NCI-H460 (cell line): ENCODE data around the genes CCRL2, MYL3, SETD2, PTPN23 and TREX1.

DNA sequence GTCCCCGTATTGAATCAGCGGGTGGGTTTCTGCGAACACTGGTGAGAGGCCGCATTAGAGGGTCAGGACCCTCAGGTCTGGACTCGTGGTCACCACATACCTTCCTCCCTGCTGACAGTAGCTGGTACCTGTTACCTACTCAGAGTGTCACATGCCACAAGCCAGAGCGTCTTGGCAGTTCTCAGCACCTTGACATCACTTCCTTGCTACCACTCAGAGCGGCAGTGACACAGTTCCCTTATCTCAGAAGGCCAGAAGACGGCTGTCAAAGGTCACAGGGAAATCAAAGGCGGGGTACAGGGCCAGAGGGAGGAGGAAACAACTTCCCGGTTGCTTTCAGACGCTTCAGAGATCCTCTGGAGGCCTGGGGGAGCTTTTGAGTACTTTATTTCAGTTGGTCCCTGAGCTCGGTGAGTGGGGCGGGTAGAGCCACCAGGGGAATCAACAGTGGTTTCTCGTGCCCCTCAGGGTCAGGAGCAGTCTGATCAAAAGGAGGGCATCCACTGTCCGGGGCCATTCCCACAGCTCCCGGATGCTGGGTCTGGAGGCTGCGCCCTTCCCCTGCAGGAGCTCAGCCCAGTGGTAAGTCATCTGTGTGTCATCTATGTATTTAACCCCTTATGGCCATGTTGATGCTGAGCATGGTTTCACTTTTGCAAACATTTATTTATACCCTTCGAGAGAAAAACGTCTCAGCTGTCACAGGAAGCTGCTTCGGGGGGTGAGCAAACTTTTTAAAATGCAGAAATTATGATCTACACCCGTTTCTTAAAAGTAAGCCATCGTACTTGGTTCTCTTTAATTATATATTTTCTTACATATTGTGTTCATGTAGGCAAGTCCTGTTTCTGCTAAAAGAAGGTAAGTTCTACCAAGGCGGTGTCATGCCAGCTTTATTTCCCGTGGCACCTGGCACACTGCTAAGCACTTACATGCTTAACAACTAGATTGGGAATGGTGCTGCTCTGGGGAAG, at the start of gene CCRL2:
TSS of gene CCRL2 (plus strand) at position 339 of the 974 bp plus-strand sequence.
RAMPAGE:
- cytosol, long total RNA: no peak
- long total RNA: no peak
- nucleus, long total RNA: no peak

DNA sequence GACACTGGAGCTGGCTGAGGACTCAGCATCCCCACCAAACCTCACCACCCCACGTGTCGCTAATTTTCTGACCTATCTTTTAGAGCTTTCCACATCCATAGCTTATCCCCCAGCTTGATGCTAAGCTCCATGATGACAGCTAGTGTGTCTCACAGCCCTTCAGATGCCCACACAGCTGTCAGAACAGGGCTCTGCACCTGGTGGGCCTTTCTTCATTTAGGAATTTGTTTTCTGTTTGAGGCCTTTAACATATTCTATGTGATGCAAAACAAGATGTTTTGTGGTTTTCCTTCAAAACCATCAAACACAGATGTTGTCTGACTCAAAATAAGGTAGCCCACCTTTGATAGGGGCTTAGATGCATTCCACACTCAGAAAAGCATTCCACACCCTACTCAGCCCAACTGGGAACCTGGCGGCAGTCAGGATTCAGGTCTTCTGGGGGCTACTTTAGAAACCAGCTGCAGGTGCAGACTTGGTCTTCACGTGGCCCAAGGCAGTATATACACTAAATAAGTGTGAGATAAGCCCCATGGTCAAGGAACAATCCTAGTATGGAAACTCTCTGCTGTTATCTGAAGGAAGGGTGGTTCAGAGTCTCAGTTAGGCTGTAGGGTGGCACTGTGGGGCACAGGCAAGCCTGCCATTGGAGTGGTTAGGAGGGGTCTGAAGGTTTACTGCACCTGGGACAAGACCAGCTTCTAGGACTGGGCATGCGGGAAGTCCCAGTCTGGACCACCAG, 20.2 kb downstream of the LRRC2 start:
RAMPAGE:
- cytosol, long total RNA: no peak
- long total RNA: no peak
- nucleus, long total RNA: no peak

RAMPAGE:
- cytosol, long total RNA: no peak
- long total RNA: no peak
- nucleus, long total RNA: no peak
Observed at GRCh38 chr3:46629444-46630398, 17.4 kb downstream of the FAM240A start.

DNA sequence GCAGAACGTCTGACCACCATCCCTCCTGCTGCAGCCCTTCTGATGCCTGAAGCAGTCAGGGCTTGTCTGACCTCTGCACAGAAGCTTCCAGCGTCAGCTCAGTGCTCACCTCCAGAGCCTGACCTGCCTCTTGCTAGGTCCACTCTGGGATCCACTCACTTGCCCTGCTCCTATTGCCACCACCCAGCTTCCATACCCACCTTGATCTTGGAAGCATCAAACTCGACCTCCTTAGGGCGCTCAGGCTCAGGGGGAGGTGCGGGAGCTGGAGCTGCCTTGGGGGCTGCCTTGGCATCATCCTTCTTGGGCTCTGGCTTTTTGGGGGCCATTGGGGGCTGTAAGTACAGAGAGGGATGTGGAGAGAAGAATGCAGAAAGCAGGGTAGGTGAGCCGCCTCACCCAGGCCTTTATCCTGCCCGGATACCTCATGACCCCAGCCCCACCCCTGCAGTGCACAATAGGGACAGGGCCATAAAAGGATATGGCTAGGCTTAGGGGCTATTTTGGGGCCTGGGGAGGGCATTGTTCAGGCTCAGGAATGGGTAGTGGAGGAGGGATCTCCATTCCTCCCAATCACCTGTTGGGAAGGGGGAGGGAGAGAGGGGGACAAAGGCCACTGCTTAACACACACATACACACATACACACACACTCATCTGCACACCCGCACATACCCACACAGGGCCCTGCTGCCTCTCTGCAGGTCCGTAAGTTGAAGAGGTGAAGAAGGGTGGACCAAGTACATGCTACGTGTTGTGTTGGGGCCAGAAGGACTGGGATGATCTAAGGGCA, at the start of gene MYL3:
TSS of gene MYL3 (minus strand) at position 383 of the 791 bp plus-strand sequence.
RAMPAGE:
- cytosol, long total RNA: no peak
- long total RNA: no peak
- nucleus, long total RNA: no peak

RAMPAGE:
- cytosol, long total RNA: no peak
- long total RNA: no peak
- nucleus, long total RNA: no peak
Observed at GRCh38 chr3:46918519-46919073, 41.1 kb downstream of the PTH1R start.

RAMPAGE:
- cytosol, long total RNA: no peak
- long total RNA: no peak
- nucleus, long total RNA: no peak
Observed at GRCh38 chr3:46968333-46969184, 8.0 kb downstream of the CCDC12 start.

DNA sequence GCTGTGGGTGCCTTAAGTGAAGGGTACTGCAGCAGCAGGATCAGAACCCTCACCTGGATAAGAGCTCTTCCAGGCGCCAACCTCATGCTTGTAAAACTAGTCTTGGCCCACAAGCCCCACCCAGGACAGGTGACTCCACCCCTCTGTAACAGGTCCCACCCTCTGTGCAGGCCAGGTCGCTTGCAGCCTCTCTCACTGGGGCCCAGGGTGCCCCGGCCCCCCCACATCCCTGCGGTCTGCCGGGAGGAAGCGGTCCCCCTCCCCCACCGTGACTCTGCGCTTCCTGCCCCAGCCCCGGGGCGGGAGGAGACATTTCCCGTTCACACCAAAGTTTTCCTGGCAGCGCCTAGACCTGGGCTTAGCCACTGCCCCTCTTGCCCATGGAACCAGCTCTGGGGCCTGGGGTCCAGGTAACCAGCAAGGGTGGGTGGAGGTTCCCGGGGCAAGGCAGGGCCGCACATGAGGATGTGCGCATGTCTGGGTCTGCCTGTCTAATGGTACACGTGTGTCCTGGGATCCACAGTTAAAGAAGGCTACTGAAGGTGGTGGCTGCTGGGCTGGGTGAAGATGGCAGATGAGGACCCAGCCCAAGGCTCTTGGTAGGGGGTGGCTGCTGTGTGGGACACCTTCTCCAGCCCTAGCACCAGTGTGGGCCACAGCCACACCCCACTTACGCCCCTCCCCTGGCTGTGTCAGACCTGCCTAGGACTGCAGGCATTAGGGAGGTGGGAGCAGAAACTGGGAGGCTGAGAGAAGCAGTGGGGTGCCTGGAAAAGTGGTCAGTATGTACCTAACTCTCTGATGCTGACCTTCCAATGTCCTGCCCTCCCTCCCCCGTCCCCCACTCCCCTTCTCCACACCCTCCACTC, 8.4 kb downstream of the NBEAL2 start:
RAMPAGE:
- cytosol, long total RNA: no peak
- long total RNA: no peak
- nucleus, long total RNA: no peak

DNA sequence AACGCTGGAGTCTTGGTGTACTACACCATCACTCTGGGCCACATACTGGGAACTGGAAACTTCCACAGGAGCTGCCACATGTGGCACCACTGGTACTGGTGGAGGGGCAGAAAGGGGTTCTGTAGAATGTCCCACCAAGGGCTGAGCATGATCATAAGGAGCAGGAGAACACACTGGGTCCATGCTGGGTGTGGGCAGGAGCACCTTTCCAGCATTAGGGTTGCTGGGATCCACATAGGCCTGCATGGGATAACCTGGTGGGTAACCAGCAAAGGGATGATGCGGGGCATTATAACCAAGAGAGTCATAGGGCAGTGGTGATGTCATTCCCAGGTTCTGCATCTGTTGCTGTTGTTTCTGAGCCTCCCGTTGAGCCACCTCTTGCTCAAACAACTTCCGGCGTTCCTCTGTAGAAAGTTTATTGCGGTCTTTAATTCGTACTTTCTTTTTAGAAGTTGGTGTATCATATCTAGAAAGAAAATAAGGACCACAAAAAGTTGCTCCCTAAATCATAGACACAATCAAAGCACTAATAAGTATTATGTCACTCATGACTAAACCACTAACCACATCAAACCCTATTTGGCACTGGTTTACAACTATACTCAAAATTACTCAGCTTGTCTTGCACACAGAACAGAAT, 77.7 kb downstream of the NBEAL2 start:
RAMPAGE:
- cytosol, long total RNA: no peak
- long total RNA: no peak
- nucleus, long total RNA: no peak

DNA sequence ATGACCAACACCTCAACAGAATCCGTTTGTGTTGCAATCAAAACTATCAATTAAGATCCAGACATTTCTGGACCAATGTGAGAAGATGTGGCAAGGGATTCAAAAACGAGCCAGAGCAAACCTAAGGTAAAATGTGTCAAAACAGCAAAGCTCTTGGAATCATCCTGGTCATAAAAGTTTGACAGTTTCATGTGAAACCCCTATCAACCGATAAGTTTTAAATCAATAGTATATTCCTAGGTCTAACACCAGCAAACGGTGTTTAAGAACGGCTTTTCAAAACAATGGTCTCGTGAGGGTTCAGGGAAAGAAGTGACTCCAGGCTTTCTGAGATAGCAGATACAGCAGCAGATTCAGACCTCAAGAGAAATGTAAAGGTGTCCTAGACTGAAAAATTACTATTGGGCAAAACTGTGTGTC, 1.4 kb downstream of the SETD2 start:
RAMPAGE:
- cytosol, long total RNA: no peak
- long total RNA: no peak
- nucleus, long total RNA: no peak

DNA sequence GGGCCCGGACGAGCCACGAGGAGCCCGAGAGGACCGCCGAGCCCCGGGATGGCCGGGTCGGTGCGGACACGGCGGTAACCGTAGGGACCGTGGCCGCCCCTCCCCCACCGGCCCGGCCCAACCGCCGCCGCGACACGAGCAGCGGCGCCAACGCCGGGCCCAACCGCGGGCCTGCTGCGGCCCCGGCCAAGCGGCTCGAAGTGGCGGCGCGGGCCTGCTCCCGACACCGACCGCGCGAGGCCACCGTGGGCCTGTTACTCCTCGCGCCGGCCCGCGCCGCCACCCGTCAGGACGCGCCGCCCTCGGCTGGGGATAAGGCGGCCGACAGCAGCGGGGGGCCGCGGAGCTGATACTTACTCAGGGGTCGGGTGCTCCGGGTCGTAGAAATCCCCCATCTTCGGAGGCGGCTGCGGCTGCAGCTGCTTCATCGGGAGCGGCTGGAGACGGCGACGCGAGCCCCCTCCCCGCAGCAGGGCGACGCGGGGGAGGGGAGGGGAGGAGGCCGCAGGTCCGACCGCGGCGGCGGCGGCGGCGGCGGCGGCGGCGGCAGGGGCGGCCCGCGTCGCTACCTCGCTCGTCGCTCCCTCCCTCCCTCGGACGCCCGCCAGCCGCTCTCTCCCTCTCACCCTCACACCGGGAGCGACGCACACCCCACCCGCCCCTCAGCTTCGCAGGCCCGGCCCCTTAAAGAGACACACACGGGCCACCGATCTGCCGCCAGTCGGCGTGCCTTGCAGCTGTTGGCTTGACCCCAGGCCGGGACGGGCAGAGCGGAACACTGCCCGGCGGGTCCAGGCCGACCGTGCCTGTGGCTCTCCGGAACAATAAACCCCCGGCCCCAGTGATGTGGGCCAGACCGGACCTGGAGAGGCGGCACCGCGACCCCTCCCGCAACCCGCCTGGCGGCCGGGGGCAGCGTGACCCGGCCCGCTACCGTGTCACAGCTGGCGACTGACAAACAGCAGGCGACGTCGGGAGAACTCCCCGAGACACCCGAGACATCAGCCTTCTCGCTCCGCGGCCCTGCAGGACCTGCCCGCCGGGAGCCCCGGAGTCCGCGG, at the start of gene SETD2:
TSS of gene SETD2 (minus strand) at position 617 of the 1,061 bp plus-strand sequence.
RAMPAGE:
- cytosol, long total RNA: start-site peak on the plus strand centred at position 725 of the sequence, 70 bp wide, 15 and 12 reads in 2 replicates
- long total RNA: no peak
- nucleus, long total RNA: start-site peak on the minus strand centred at position 465 of the sequence, 132 bp wide, 62 and 56 reads in 2 replicates

DNA sequence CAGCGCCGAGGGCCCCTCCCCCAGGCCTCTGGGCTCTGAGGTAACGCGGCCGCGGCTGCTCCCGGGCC, 479 bp upstream of the SETD2 start:
RAMPAGE:
- cytosol, long total RNA: no peak
- long total RNA: no peak
- nucleus, long total RNA: no peak

GRCh38 chr3:47250630-47251071, 31.9 kb downstream of the KIF9 start:
RAMPAGE:
- cytosol, long total RNA: no peak
- long total RNA: no peak
- nucleus, long total RNA: no peak

RAMPAGE:
- cytosol, long total RNA: no peak
- long total RNA: no peak
- nucleus, long total RNA: start-site peak on the minus strand at chr3:47380800-47380865, 14 and 11 reads in 2 replicates; start-site peak on the plus strand at chr3:47381011-47381047, 146 and 58 reads in 2 replicates
Observed at GRCh38 chr3:47380480-47381328, at the start of gene PTPN23. Gene PTPN23 (plus strand): TSS chr3:47381021.

RAMPAGE:
- cytosol, long total RNA: no peak
- long total RNA: no peak
- nucleus, long total RNA: no peak
Observed at GRCh38 chr3:47662234-47662710, 83.6 kb upstream of the CSPG5 start.

DNA sequence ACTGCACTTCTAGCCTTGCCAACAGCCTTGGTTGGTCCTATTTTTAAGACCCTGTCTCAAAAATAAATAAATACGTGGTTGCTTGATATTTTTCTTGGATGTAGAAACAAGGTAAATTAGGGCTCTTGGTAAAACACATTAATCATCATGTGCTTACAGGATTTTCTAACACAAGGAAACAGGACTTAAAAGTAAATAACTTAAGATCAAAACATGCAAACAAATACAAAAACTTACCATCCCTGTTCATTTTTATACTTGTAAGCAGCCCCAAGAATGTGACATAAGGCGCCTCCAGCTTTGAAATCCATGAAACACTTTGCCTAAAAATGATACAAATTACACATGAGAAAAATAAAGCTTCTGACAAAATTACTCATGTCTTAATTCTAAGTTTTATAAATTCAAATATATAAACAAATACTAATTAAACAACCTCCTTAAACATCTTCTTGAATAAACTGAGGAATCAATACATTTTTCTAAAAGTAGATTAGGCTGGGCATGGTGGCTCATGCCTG, 36.0 kb downstream of the SMARCC1 start:
RAMPAGE:
- cytosol, long total RNA: no peak
- long total RNA: no peak
- nucleus, long total RNA: no peak

DNA sequence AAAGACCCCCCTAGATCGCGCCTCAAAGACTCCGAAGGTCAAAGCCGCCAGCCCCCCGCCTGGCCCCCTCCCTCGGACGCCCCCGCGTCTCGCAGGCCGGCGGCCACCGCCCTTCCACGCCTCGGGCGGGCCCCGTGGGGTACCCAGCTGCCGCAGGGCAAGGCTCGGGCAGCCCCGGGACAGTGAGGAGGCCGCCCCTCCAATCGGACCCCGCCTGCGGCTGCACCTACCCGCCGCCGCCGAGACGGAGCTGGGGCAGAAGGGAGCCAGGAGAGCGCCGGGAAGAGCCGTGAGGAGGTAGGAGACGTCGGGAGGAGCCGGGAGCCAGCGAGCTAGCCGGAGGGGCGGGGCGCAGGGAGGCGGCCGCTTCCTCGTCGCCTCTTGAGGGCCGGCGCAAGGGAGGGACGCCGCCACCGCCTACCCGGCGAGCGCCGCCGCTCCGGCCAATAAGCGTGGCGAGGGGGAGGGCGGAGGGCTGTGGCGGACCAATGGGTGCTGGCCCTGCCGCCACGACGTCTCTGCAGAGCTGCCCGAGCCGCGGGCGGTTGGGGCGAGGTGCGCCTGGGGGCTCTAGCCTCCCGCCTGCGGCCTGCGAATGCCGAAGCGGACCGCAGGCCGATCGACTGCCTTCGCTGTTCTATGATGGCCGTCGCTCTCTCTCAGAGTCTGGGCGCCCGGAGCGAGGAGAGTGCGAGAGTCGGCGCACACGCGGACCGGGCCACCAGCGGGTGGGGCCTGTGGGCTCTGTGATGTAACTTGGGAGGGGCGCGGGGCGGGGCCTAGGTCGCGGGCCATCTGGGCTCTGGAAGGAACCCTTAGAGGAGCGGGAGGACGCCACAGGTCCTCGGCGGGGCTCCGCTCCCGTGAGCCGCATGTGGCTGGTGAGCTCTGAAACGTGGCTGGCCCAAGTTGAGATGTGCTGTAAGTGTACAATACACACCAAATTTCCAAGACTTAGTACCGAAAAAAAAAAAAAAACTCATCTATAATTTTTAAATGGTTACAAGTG, 72.6 kb upstream of the MAP4 start:
RAMPAGE:
- cytosol, long total RNA: start-site peak on the minus strand centred at position 311 of the sequence, 98 bp wide, 564 and 786 reads in 2 replicates
- long total RNA: no peak
- nucleus, long total RNA: no peak

DNA sequence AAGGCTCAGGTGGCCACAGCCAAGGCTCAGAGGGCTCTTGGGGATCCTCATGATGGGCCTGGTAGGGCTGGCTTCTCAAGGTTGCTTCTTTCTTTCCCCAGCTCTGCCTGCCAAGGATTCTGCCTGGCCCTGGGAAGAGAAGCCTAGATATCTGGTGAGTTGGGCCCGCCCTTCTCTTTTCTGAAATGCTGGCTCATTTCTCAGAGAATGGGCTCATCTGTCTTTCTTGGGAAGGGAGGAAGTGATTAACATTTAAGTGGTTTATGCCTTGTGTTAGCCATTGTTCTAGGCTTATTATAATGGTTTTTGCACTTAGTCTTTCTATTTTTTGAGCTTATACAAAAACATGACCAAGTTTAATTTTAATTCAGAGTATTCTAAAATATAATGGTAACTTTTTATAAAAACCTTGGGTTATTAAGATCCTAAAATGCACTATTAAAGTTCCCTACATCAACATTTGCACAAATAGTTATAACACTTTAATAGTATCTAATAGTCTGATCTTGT, 6.7 kb downstream of the ZNF589 start:
RAMPAGE:
- cytosol, long total RNA: no peak
- long total RNA: no peak
- nucleus, long total RNA: no peak

DNA sequence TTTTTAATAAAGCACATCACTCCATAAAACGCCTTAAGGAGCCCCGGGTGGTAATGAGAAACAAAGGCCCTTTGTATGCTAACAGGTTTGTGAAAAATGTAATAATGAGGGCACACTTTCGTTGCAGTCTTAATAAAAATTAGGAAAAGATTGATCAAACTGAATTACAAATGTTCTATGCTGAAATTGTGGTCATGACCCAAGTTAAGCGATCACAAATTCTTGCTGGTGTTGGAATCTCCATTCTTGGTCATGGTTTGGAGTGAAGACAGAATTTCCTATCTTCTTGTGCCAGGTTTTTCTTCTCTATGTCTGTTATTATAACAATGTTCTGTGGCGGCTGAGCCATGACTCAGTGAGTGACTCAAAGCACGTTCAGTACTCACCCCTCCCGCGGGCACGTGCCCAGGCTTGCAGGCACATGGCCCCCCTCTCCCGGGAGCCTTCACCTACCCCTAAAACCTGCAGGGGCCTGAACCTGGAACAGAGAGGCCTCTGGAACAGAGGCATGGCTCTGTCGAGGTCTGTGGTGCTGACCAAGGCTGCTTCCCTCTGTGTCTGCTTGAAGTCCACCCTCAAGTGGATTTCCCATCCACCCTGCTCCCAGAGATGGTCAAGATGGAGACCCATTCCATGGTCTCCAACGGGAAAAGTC, 27.7 kb downstream of the PLXNB1 start:
RAMPAGE:
- cytosol, long total RNA: no peak
- long total RNA: no peak
- nucleus, long total RNA: no peak

DNA sequence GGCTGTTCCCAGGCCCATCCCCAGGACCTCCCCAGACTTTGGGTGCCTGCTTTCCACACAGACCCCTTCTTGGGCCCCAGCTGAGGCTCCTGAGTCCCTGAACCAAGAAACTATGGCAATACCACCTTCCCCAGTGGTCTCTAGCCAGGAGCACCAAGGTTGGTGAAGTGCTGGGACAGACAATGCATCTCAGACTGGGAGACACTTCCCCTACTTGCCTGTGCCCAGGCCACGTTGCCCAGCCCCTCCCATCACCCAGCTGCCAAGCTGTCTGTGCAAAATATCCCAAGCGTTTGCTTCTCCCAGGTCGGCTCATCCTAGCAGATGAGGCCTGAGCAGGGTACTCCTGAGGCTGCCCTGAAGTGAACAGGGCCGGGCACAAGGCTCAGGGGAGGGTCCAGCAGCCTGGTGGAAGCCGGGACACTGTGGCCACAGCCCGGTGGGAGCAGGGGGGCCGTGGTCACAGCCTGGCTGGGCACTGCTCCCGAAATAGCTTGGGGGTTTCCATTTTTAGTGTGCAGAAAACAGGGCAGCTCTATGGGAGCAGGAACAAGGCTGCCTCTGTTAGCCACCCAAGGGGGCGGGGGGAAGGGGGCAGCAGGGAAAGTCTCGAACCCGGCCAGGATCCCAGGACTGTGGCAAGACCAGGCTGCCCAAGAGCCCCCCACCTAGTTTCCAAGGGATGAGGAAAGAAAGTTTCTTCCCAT, 3.5 kb downstream of the PLXNB1 start:
RAMPAGE:
- cytosol, long total RNA: no peak
- long total RNA: no peak
- nucleus, long total RNA: no peak

DNA sequence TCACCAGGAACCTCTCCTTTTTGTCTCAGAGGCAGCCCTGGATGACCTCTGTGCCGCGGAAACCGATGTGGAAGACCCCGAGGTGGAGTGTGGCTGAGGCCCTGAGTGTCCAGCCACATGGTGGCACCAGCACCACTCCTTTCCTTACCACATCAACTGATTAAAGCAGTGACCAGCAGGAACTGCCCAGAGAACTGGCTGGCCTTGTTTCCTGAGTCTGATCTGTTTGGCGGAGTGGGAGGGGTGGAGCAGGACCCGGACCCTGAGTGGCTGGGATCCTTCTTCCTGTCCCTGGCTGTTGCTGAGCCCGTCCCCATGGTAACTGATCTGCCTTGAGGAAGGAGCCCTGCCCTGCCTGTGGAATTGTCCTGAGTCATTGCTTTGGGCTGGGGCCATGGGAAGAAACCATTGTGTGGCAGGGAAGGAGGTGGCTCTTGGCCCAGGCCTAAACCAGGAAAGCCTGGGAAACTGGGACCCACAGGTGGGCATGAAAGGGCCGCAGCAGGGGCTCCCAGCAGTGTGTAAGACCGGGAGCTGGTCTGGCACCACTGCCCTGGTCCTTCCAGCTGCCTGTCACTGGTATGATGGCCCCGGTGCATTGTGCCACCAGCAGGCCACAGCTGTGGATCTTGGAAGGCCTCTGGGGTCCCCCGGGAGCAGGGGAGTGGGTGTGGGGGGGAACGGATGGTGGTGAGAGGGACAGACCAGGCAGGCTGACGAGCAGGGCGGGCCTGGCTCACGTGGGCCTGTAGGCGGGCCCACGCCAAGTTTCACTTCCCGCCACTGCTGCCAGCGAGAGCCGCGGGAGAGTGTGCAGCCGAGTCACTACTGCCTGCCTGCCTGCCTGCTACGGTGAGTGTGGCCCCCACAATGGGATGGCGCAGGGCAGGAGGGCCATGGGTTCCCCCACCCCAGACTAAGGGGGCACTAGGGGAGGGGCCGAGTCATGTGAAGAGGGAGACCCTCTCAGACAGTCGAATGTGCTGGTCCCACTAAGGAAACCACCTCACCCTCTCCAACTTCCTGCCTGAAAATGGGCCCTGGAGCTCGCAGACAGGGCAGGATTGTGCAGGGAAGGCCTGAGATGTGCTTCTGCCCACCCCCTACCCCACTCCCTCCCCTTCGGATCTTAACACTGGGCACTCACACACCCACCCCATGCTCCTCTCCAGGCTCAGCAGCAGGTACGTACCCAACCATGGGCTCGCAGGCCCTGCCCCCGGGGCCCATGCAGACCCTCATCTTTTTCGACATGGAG, at the start of gene TREX1:
TSS of gene TREX1 (plus strand) at position 773 of the 1,258 bp plus-strand sequence.
RAMPAGE:
- cytosol, long total RNA: start-site peak on the plus strand centred at position 797 of the sequence, 52 bp wide, 640 and 350 reads in 2 replicates
- long total RNA: no peak
- nucleus, long total RNA: start-site peak on the plus strand centred at position 383 of the sequence, 46 bp wide, 22 and 12 reads in 2 replicates; start-site peak on the plus strand centred at position 787 of the sequence, 38 bp wide, 222 and 128 reads in 2 replicates